Vermiform appendix (tissue), 1 donor: Measurements from ENCODE around the genes RAB4A and GALNT2.

DNA sequence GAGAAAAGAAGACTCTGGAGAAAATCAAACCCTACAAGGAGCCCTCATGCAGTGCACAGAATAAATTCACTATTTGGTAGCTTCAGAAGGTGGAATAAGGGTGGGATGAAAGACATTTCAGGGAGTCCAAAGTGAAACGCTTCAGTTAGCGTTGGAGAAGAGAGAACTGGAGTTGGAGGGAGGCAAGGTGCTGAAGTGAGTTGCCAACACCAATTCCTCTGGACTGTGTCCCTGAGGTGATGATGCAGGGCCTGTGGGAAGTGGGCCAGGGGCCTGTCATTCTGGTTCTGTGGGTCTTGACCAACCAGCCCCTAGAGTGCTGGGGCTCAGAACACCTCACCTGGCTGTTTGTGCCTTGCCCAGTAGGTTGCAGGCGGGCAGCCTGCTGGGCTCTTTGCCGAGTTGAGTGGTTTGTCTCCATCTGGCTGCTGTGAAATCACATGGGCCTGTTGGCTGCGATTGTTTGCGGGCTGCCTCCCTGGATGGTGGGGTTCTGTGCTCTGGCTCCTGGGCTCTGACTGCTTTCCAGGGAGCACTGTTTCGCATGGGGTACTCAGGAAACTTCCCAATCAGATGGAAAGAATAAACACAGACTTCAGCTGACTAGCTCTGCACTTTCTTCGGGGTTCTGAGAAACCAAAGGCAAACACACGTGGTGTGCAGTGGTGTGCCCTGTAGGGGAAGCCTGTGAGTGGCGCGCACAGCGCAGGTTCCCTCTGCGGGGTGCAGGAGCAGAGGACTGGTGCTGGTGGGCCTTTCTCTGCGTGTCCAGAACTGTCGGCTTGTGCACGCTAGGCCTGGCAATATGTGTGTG is 95.0 kb downstream of the RHOU start:
- PRO-cap: no peak

DNA sequence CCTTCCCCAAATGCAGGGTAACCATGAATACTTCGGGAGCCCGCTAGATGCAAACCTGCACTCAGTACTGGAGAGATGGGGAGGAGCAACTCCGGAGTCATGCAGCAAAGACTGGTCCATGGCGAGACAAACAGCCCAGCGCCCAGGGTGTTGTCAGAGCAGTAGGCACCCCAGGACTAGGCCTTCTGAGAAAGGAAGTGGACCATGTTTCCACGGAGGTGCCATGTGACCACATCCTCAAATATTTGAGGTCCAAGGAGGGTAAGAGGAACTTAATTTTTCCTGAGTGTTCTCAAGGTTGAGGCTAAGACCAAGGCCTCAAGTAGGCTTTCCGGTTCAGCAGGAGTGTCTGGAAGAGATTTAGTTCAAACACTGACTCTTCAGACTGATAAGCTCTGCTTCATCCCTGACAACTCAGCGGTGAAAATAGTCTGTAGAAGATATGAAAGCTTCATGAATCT is 186.2 kb downstream of the RHOU start:
- PRO-cap: no peak

DNA sequence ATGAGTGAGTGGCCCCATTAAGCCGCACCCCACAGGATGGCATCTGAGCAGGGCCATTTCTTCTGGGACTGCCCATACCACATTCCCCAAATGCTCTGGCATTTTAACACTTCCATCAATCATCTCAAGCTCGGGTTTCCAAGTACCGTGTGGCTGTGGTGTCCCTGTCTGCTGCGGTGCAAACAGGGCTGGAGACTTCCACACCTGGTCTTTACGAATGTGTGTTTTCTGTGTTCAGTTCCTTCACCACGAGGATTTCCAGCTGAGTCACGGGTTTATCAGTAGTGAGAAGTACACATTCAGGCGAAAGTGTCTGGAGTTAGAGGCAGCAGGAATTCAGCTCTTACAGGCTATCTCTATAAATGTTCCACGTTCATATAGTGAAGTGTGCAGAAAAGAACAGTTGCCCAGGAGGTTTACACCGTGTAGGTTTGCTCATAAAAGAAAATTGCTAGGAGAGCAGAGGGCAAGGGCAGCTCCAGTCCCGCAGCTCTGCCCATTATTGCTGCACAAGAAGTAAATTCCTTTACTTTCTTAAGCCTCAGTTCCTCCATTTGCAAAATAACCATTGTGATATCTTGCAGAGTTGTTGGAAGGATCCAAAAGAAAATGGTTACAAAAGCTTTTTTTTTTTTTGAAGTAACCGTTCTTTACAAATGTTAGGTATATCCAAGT is 195.4 kb downstream of the RHOU start:
- PRO-cap: no peak

GRCh38 chr1:229116130-229116613 is 154.7 kb upstream of the RAB4A start:
- PRO-cap: no peak

GRCh38 chr1:229230242-229231027 is 40.5 kb upstream of the RAB4A start:
- PRO-cap: no peak

- PRO-cap: bidirectional peak, plus-strand start at chr1:229271123, minus-strand start at chr1:229271013; unidirectional peak, minus-strand start at chr1:229271624
These were observed at the start of gene RAB4A for GRCh38 chr1:229270902-229271976. Gene RAB4A (plus strand): TSS chr1:229271111.

DNA sequence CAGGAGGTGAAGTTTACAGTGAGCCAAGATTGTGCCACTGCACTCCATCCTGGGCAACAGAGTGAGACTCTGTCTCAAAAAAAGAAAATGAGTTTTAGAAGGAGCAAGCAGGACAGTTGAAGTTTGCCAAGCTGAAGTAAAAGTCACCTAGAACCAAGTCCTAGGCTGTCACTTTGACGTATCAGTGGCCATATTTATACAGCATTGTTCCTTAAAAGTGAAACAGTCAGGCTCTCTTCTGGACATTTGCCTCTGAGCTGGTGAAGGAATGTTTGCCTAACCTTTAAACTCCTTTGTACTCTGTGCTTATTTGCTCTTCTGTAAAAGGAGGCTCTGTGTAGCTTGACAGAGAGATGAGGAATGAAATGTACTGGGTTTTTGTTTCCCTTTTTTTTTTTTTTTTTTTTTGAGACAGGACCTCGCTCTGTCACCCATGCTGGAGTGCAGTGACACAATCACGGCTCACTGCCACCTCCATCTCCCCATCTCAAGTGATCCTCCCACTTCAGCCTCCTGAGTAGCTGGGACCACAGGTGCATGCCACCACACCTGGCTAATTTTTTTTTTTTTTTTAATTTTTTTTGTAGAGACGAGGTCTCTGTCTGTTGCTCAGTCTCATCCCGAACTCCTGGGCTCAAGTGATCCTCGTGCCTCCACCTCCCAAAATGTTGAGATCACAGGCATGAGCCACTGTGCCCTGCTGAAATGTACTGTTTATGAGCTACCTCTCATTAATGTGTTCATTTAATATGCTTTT is 2.9 kb downstream of the RAB4A start:
- PRO-cap: no peak

DNA sequence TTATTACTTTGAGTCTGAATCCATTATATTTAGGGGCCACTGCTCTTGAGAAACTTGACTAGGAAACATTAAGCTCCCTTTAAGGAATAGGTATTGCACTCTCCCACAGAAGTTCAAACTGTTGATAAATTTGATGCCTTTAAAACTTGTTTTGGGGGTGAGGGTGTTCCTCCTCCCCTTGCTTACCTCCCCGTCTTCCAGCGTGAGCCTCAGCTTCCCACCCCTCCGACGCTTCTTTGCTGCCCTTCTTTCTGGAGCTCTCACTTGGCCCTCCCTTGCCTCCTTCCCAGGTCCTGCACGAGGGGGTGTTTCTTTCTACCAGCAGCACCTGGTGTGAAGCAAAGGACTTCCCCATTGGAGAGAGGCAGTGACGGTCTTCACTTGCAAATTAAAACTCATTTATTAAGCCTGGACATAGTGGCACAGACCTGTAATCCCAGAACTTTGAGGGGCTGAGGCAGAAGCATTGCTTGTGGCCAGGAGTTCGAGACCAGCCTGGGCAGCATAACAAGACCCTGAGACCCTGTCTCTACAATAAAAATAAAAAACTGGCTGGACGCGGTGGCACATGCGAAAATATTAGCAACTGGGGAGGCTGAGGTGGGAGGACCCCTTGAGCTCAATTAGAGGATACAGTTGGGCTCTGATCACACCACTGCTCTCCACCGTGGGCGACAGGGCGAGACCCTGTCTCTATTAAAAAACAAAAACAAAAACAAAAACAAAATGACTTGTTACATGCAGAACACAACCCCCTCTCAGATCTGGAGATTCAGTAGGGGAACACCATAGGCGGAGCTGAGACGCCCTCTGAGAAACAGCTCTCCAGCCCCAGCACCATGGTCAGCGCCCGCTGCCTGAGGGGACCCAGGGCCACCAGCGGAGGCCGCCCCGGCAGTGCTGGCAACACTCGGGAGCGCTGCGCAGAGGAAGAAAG is 3.5 kb downstream of the ACTA1 start:
- PRO-cap: no peak

GRCh38 chr1:229640306-229640778 is 14.3 kb downstream of the URB2 start:
- PRO-cap: no peak

GRCh38 chr1:229856354-229856590 is 210.8 kb upstream of the GALNT2 start:
- PRO-cap: no peak

DNA sequence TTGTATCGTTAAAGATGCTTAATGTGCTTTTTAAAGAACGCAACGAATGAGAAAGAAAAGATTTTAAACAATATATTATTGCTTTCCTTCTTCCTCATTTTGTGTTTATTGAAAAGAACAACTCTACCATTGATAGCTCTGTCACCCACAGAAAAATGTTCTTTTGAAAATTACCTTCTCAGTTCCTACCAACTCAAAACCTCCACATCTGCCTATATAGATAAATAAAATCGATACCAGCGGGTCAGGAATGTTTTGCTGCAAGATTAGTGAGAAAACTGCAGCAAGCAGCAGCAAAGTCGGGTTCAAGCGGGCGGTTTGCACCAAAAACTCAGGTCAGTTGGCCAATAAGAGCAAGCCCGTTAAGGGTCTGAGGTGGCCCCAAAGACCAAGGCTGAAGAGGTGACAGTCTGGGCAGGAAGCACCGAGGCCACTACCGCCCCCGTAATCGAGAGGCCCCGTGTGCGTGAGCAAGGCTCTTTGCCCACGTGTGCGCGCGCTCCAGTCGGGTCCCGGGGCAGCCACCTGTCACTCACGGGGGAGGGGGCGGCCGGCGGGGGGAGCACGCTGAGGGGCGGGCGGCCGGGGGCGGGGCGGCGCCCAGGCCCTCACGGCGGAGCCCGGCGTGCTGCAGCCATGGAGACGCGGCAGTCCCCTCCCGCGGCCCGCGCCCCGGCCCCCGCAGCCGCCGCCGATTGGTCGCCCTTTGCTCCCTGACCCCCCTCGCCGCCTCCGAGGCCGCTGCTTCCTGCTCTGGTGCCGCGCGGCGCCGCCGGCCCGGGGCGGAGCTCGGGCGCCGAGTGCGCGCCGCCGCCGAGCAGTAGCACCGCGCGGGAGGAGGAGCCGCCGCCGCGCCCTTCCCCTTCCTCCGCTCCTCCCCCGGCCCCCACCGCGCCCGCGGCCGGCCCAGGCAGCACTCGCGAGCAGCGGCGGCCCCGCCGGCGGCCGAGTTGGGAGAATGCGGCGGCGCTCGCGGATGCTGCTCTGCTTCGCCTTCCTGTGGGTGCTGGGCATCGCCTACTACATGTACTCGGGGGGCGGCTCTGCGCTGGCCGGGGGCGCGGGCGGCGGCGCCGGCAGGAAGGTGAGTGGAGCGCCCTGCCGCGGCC is at the start of gene GALNT2:
Gene GALNT2, plus strand, starts transcription at position 916 of the 1,109 bp plus-strand sequence.
- PRO-cap: bidirectional peak, plus-strand start at position 611 of the sequence, minus-strand start at position 435 of the sequence; bidirectional peak, plus-strand start at position 948 of the sequence, minus-strand start at position 734 of the sequence

GRCh38 chr1:230103453-230104101 is 36.5 kb downstream of the GALNT2 start:
- PRO-cap: no peak

- PRO-cap: no peak
These were observed 38.9 kb downstream of the GALNT2 start for GRCh38 chr1:230105558-230106793.

- PRO-cap: no peak
These were observed 51.3 kb downstream of the GALNT2 start for GRCh38 chr1:230118233-230118919.

- PRO-cap: bidirectional peak, plus-strand start at chr1:230146430, minus-strand start at chr1:230146302
These were observed 79.1 kb downstream of the GALNT2 start for GRCh38 chr1:230146048-230146612.

GRCh38 chr1:230185841-230186584 is 119.0 kb downstream of the GALNT2 start:
- PRO-cap: no peak

DNA sequence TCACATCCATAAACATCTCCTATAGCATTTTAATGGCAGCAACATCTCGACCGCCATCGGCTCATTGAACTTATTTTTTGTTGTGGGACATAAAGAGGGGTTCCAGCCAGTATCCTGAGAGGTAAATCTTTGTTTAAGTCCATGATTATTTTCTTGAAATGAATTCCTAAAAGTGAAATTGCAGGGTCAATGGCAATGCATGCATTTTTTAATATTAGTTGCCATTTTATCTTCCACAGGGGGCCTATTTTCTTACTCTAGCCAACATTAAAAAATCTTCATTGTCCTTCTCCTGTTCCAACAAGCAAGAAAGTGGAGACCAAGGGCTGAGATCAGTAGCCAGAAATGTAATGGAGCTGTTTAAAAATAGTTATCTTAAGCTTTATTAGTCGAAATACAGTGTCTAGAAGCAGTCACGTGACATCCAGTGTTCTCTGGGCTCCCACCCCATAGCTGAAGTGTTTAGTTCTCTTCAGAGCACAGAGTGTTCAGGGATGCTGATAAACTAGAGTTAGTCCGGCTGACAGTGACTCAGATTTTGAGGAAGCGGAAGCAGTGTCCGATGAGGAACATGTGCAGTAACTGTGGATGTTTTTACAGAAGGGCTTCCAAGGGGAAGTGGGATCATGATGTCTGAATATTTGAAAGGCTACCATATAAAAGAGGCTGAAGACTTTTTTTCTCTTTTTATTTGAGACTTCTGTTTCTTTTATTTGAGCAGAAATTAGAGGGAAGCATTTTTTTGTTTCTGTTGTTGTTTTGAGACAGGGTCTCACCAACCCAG is 123.9 kb downstream of the GALNT2 start:
- PRO-cap: no peak

- PRO-cap: no peak
These were observed 137.7 kb downstream of the GALNT2 start for GRCh38 chr1:230204611-230205210.

DNA sequence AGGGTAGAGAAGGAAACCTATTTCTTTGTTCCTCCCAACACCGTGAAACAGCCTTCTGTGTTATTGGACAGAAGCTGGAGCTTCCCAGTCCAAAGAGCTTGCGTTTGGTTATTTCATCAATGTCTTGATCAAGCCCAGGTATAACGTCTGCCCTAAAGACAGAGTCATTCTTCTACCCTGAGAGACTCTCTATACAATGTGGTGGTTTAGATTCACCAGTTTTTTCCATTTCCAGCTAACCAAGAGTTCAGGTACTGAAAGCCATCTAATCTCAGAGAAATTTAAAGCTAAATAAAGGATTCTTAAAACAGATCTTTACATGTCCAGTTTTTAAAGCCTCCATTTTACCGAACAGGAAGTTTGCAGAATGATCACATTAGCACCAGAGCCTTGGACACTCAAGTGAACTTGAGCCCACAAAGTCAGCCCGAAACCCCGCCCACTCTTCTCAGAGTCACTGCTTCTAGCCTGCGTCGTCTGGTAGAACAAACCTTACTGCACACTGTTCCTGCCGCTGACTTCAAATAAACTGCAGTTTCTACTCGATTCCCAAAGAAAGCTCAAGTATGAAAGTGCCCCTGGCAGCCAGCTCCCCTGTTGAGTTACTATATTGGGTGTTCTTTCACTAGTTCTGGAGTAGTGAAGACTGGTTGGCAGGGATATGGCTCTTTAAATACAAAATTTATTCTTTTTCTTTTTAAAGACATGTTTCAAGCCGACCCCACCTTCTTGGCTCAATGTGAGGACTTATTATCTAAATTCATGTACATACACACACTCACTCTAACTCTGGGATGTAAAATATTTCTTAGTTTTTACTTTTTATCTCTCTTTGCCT is 164.6 kb downstream of the GALNT2 start:
- PRO-cap: bidirectional peak, plus-strand start at position 505 of the sequence, minus-strand start at position 392 of the sequence

GRCh38 chr1:230281354-230282268 is 144.5 kb downstream of the PGBD5 start:
- PRO-cap: no peak